SJCRH30 (cell line): ENCODE results near the genes PBX3 and MVB12B.

DNA sequence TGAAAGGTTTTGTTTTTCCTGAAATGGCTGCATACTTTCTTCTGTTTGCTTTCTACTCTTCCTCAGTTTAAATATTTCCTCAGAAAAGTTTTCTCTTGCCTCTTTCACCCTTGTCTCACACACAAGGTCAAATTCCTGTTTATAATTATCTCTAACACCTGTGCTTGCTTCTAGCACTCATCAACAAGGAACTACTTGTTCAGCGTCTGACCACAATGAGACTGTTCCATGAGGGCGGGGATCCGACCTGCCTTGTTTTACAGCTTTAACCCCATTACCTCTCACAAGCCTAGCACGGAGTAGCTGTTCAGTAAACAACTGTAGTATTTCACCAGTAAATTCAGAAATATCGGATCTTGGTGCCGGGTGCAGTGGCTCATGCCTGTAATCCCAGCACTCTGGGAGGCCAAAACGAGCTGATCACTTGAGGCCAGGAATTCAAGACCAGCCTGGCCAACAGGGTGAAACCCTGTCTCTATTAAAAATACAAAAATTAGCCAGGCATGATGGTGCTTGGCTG, 37.0 kb downstream of the NR6A1 start:
- RAMPAGE, long total RNA = no peak

GRCh38 chr9:124769228-124770426, 1.5 kb downstream of the NR6A1 start:
- RAMPAGE, long total RNA = no peak

- RAMPAGE, long total RNA = no peak
These were observed 18.4 kb upstream of the WDR38 start for GRCh38 chr9:124834502-124835552.

- RAMPAGE, long total RNA = no peak
These were observed 1.6 kb downstream of the ARPC5L start for GRCh38 chr9:124863490-124863914.

- RAMPAGE, long total RNA = no peak
These were observed 16.4 kb downstream of the ARPC5L start for GRCh38 chr9:124878052-124879024.

DNA sequence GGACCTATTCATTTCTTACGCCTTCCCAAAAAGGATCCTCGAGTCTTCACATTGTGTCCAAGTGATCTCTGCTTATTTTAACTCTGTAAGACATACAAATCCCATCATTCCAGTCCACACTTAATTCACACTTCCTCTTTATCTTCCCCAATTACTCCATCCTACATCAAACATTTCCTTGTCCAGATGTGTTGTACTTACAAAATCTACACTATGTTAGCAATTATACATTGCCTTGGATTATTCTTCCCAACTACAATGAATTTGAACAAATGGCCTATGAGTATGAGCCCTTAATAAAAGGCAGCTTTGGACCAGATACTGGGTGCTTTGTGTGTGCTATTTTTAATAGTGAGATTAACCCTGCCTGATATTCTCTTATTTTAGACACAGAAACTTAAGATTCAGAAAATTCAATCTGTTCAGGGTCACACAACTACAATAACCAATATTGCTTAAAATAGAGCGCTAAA, 1.8 kb upstream of the SCAI start:
- RAMPAGE, long total RNA = no peak

DNA sequence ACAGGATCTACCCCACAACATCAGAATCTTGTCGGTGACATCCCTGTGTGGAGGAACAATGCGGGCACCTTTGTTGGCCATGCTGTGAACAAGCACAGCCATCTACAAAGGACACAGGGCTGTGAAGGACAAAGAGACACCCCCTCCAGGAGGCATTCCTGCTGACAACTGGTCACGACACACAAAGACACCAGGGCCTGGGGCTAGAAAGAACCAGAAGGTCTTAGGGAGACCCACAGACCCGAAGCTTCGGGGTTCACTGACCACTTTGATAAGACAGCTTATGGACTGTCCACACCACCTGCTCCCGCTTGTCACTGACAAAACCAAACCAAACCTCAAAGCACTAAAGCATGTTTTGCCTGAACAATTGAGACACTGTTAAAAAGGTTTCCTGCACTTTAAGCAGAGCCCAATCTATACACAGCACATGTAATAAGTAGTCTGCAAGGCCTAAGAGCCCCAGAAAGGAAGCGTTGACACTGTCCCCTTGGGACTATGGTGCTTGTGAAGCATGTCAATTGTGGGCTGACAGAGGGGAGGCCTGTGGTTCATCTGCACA, 184.9 kb downstream of the GAPVD1 start:
- RAMPAGE, long total RNA = no peak

DNA sequence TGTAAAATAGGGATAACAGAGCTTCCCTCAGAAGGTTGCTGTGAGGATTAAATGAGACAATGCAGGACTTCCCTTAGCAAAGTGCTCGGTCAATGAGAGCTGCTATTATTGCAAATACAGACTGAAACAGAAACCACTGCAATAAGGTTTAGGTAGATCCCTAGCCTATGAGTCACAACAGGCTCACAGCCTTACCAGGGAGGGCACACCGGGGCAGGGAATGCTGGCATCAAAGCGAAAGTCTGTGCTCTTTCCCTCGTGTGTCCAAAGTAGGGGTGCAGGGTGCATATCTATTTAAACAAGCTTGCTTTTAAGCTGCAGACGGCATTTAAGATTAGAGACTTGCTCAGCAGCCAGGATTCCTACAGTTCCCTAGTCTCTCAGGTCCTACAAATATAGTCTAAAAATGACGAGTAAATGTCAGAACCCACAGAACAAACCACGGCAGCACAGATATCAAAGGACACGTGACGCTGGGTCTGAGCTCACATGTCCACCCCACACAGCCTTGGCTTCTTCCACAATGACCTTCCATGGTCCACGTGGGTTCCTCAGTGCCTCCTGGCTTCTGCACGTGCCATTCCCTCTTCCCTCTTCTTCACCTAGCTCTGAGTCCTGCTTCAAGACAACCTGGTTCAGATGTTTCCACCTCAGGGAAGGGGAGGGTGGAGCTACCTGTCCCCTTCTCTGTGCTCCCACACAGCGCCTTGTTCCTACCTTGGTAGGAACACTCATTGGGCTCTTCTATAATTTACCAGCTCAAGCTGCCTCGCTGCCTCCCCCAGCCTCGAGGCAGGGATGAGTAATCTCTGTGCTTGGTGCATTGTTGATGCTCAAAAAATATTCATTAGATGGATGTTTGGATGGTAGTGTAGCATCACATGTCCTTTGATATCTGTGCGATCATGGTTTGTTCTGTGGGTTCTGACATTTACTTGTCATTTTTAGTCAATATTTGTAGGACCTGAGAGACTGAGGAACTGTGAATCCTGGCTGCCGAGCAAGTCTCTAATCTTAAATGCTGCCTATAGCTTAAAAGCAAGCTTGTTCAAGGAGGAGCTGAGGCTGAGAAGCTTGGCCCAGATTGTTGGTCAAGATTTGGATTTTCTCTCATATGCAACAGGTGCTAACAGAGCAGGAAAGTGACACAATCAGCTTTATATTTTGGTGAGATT, 193.0 kb downstream of the MAPKAP1 start:
- RAMPAGE, long total RNA = no peak

GRCh38 chr9:125585513-125586330, 121.3 kb downstream of the MAPKAP1 start:
- RAMPAGE, long total RNA = no peak

DNA sequence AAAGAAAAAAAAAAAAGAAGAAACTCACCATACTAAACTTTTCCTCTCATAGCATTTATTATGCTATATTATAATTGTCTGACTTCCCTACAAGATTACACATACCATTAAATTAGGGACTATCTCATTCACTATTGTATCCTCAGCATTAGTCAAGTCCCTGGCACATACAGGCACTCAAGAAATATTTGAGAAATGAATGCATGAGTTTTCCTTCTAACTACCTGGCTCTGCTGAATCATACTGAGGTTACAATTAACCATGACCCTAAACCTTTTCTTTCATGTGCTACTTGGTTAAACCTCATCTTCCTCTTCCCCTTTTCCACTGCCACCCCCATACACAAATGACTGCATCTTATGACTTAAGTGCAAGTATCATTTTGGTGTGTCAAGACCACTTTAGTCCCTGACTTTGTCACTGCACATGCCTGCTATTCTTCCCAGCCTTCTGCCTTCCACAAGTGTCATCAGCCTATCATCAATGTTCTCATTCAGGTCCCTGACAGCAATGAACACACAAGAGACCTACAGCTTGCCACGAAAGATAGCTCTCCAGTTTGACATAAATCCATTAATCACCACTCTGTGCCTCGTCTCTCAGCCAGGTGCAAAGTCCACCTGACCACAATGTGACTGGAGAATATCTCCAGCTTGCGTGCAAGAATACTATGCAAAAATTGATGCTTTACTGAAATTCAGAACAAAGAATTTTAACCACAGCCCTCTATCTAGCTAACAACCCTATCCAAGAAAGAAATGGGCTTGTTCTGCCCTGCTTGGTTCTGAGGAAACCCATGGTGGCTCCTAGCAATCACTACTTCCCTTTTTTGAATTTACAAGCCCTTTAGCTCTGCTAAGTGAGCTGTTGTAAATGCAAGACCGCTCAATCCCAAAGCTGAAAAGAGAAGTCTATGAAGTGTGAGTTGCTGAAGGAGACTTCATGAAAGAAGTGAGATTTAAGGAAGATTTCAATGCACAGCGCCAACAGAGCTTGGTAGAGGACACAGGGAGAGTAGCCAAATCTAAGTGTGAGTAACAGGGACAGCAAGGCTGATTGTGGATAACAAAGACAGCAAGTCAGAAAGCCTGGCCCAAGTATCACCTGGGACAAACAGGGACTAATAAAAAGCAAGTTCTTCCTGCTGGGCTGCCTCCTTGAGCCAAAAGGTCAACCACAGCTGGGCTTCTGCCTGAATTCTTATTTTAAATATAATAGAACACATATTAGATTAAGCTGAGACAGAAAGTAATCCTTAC, 74.4 kb downstream of the MAPKAP1 start:
- RAMPAGE, long total RNA = no peak

DNA sequence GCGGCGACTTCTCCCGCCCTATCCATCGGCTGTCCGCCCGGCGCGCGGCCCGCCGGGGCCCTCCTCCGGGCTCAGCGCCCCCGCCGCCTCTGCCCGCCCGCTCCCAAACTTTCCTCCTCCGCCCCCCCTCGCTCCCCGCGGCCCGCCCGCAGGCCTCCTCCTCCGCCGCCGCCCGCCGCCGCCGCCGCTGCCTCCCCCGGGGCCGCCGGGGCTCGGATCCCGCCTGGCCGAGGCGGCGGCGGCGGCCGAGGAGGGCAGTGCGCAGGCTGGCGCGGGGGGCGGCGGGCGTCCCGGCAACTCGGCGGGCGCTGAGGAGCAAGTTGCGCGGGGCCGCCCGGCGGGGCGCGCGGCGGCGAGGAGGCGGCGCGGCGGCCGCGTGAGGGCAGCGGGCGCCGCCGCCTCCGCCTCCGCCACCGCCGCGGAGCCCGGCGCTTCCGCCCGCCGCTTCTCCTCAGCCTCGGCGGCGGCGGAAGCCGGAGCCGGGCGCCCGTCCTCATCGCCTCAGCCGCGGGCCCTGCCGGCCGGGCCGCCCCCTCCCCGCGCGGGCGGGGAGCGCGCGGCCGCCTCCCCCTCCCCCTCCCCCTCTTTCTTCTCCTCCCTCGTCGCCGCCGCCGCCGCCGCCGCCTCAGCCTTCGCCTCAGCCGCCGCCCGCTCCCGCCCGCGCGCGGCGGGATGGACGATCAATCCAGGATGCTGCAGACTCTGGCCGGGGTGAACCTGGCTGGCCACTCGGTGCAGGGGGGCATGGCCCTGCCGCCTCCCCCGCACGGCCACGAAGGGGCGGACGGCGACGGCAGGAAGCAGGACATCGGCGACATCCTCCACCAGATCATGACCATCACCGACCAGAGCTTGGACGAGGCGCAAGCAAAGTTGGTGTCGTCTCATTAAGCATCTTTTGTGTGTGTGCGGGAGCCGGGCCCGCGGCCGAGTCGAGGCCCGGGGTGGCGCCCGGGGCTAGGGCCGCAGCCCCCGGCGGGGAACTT, at the start of gene PBX3:
Gene PBX3 (plus strand): TSS at position 592 of the 986 bp plus-strand sequence.
- RAMPAGE, long total RNA = no peak

DNA sequence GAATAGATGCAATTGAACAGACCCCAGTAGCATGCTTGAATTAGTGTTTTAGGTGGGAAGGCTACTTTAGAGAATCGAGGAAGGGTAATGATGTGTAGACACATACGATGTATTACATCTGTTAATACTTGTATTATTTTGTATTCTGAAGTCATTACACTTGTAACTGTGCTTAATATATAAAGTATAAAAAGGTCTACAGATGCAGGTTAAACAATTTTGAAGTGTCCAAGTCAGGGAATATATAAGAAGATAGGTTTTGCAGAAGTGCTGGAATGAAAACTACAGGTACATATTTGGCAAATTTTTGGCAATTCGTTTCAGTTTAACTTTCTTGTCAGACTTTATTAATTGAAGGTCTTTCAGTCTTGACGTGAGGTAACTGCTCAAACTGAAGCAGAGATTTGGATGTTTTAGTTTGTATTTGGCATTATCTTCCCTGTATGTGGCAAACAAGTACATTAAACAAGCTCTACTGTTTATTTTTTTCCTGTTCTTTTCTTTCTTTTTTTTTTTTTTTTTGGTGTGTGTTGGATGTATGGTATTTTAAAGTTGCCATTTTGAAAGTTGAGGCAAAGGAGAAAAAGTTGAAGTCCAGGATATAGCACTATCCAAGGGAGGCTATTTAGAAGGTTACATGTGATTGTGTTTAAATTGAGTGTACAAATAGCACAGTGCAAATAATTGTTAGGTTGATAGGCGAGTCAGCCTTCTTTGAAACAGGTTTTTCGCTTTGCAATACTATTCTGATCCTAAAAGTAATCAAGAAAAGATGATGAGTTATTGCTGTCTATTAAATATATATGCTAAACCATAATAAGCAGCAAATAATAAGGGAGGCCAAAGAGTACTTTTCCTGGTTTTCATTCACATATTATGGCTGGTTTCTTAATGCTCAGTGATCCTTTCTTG, 2.1 kb downstream of the PBX3 start:
- RAMPAGE, long total RNA = no peak

DNA sequence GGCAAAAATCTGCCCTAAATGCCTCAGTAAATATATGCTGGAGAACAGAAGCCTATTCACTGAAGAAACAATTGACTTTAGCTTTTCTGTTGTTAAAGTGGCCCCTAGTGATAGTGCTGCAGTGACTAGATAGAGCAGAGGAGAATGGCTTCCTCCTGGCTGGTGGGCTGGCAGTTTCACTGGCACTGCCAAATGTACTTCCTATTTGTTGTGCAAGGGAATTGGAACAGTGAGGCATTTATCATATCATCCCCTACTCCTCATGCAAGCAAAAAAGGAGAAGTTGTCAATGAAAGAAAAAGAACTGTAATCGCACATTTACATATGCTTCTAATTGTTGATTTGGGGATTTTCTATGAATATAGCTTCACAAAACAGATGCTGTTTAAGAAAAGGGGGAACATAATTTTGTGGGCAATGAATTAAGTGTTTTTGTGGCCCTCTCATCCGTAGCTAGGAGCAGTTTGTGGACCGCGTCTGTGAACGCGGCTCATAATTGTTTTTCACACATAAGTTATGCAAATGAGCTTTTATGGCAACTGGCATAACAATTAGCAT, 12.1 kb downstream of the PBX3 start:
- RAMPAGE, long total RNA = no peak

DNA sequence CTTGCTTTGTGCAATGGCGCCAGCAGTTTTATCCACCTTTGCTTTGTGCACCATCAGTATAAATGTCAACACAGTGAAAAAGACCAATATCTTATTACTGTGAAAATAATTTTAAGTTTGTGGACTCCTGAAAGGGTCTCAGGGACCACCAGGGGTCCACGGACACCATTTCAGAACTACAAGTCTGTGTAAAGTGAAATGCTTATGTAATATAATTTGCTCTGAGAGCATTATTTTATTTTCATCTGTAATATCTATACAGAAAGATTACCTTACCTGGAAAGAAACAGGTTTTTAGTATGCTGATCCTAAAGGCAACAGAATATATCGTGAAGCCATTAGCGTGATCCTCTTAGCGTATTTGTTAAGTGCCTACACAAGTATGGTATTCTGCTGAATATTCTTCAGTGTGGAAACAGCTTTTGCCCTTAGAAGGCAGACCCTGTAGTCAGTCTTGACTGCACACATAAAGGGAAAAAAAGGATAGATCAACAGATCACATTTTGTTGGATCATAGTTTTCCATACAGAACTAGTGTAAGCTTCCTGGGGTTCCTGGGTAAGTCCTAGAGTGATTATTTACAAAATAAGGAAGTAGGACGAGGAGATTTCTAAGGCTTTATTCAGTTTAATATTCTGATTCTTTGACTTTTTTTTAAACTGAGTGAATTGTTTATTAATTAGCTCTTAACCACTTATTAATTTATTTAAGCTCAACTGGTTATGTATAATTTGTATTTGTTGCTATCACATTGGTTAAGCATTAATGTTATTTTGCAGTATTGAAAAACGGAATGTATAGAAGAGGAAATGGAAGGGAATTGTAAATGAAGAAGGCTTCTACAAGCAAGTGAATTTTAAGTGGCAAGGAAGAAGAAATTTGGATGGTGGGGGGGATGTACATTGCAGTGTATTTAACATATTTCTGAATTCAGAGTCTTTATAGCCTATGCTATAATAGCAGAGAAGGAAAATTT, 22.3 kb downstream of the PBX3 start:
- RAMPAGE, long total RNA = no peak

- RAMPAGE, long total RNA = no peak
These were observed 487 bp upstream of the MVB12B start for GRCh38 chr9:126326252-126326431.

GRCh38 chr9:126326432-126327502, at the start of gene MVB12B:
Gene MVB12B (plus strand): TSS chr9:126326829.
- RAMPAGE, long total RNA = no peak

GRCh38 chr9:126345517-126345804, 18.8 kb downstream of the MVB12B start:
- RAMPAGE, long total RNA = no peak

DNA sequence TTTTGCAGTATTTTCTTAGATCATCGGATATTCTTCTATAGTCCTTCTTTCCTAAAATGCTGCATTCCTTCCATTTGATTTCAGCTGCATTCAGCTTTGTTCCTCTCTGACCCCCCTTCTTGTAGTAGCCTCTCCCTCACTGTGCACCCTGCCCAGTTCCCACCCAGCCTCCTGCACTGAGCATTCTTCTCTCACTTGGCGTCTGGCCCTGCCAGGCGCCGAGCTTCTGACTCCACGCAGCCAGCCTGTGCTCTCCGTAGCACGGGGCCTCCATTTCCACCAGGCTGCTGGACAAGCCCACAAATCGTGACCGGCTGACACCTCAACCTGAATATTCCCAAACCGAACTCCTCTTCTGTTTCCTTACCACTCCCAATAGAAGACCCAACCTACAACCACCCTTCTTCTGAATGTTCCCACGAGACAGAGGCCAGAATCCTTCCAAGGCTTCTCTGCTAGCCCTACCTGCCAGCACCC, 40.0 kb downstream of the MVB12B start:
- RAMPAGE, long total RNA = no peak

DNA sequence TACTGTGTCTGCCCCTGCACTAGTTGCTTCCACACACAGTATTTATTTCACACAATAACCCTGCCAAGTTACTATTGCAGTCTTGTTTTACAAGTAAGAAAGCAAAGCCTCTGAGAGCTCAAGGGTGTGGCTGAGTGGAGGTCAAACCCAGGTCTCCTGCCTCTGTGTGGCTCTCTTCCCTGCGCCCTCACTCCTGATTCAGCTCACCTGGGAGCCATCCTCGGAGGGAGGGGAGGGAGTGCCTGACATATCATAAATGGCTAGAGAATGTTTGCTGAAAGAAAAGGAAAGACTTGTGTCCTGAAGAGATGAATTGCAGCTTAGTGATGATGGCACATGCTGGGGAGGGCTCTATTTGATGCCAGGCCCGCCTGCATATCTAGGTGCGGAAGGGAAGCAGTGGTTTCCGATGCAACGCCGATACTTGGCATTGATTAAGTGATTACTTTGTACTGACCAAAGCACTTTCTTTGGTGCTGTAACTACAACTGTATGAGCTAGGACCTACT, 41.1 kb downstream of the MVB12B start:
- RAMPAGE, long total RNA = no peak

DNA sequence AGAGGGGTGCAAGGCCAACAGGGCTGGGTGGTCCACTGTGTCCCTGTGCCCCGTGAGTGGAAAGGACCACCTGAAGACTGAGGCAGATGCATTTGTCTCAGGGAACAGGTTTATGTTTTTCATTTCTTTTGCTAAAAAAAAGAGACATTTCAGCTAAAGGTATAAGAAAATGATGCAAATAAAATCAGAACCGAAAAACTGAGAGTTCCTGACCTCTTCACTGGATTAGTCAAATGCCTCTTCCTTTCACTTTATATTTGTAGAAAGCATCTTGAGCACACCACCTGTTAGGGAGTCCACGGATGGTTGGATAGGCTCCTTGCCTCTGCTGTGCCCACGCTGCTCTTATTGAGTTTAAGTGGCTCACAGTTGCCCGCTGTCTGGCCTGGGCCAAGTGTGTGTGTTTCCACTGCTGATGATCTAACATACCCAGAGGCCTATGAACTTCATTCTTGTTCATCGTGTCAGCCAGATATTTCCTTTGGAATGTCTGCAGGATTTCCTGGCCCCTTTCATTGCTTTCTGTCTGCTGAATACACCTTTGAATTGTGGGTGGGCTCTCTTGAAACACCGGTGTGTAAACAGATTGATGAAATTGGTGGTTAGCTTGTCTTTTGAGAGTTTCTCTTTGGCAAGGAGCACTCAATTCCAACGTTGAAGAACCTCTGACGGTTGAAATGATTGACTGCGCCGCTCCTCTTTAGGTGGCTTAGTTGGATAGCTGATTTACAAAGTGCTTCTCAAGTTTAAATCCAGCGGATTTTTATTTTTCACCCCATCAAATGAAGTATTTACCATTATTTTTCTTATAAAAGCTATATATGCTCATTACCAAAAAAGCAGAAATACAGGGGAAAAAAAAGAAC, 46.6 kb downstream of the MVB12B start:
- RAMPAGE, long total RNA = no peak